Testis (tissue), 5 donors: Measurements from ENCODE around the genes GPR155, HOXD10 and MTX2.

GRCh38 chr2:174120978-174121700, 127.2 kb downstream of the OLA1 start:
- PRO-cap, 3 experiments: no peak in any of the 3 experiments
- RAMPAGE, long total RNA, 2 experiments: no peak in any of the 2 experiments
- RRBS: no CpG with 5 or more reads among the region's 2 CpGs

GRCh38 chr2:174222799-174223396, 25.4 kb downstream of the OLA1 start:
- PRO-cap, 3 experiments: no peak in any of the 3 experiments
- RAMPAGE, long total RNA, 2 experiments: no peak in any of the 2 experiments
- RRBS: no CpG with 5 or more reads among the region's 2 CpGs

GRCh38 chr2:174229323-174229819, 19.0 kb downstream of the OLA1 start:
- PRO-cap, 3 experiments: no peak in any of the 3 experiments
- RAMPAGE, long total RNA, 2 experiments: no peak in any of the 2 experiments
- RRBS: no CpG with 5 or more reads among the region's 3 CpGs

GRCh38 chr2:174350403-174350796, 15.6 kb downstream of the SP9 start:
- PRO-cap, 3 experiments: no peak in any of the 3 experiments
- RAMPAGE, long total RNA, 2 experiments: no peak in any of the 2 experiments
- RRBS: no CpG with 5 or more reads among the region's 2 CpGs

DNA sequence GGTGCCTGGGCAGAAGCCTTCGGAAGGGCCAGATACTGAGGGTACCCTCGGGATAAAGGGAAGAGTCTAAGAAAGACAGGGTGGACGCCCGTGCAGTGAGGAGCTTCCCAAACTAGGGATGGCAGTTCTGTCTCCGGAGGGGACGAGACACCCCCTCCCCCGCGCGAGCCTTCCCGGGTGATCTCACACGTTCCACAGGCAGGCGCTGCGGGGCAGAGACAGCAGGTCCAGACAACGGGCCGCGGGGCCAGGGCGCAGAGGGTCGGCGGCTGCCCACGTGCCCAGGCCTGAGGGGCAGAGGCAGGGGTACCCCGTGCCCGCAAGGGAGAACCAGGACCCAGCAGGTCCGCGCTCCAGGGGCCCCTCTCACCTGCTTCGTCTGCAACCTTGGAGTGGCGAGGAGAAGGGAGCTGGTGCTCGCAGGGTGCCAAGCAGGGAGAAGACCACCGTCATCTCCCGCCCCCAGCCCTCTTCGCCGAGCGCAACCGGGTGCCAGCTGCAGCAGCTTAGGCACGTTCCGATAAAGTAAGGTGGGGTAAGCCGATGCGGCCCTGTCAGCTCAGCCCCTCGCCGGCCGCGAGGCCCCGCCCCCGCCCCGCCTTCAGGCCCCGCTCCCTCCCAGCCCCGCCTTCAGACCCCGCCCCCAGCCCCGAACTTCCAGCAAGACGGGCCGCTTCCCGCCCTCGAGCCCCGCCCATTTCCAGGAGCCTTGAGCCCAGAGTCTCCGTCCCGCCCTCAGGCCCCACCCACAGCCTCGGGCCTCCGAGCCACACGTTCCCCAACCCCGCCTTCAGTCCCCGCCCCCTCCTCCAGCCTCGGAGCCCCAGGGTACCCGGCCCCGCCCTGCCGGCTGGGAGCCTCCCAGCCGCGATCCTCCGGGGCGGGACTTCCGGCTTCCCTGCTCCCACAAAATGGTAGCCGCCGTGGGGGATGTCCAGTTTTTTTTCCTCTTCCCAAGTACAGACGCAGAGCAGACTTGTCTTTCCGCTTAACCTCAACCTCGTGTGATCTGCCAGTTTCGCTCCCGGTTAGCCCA, at the start of gene GPR155:
TSS of gene GPR155 (minus strand) at position 527 of the 1,036 bp plus-strand sequence.
- PRO-cap, 3 experiments: peak in 3 of 3 experiments; most common plus-strand start position 886 of the sequence (in 3); most common minus-strand start position 185 of the sequence (in 3)
- RAMPAGE, long total RNA, 2 experiments: start-site peak on the plus strand in 2 of 2 experiments, centred at position 881 of the sequence, 30 to 32 reads per replicate; start-site peak on the minus strand in 2 of 2 experiments, centred at positions 544 to 566 of the sequence, 69 to 213 reads per replicate
- RRBS: 1% methylated on average over 13 of the region's 76 CpGs

DNA sequence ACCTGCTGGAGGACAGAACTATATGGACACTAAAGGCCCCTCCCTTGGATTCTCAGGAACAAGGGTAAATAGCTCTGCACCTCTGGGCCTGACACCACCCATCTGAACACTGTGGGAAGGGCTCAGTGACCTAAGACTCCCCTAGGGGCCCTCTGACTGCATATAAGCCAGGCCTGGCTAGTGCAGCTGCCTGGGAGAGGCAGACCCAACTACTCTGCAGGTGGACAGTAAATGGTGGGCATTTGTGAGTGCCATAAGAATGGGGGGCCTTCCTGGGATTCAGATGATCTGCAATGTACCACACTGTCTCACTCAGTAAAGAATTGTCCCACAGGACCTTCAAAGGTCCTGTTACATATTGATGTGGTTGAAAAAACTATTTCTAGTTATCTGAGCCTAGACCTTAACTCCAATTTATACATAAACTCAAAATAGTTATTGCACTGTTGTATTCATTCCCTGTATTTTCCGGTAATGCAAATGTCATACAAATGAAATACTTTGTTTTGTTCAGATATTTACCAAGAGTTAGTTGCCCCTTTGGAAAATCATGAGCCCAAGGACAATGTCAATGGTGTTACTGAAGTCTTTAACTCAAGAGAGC, 11.4 kb upstream of the WIPF1 start:
- PRO-cap, 3 experiments: no peak in any of the 3 experiments
- RAMPAGE, long total RNA, 2 experiments: no peak in any of the 2 experiments
- RRBS: no CpG with 5 or more reads among the region's 1 CpG

- PRO-cap, 3 experiments: no peak in any of the 3 experiments
- RAMPAGE, long total RNA, 2 experiments: no peak in any of the 2 experiments
- RRBS: no CpG with 5 or more reads among the region's 3 CpGs
Observed at GRCh38 chr2:174626599-174627200, 29.1 kb upstream of the WIPF1 start.

- PRO-cap, 3 experiments: no peak in any of the 3 experiments
- RAMPAGE, long total RNA, 2 experiments: no peak in any of the 2 experiments
- RRBS: no CpG with 5 or more reads among the region's 11 CpGs
Observed at GRCh38 chr2:174663348-174663996, 65.9 kb upstream of the WIPF1 start.

DNA sequence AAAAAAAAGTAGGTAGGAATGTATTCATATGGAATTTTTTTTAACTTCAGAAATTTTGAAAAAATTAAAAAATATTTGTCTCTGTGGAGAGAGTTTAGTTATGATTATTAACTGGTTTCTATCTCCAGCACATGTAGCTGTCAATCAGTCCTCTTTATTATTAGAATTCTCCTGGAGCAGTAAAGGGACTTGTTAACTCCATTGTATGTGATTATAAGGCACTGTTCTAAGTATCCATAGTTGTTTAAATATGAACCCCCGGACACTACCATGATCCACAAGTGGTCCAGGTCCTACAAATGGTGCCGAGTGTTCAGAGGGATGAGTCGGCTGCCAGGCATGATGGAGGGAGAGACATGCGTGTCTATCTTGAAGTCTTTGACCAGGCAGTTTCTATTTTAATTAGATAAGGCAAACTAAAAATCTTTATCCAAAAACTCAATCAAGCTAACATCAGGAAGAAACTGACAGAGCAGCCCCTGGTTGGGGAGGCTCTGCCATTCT, 468 bp downstream of the CHRNA1 start:
- PRO-cap, 3 experiments: no peak in any of the 3 experiments
- RAMPAGE, long total RNA, 2 experiments: no peak in any of the 2 experiments
- RRBS: no CpG with 5 or more reads among the region's 4 CpGs

DNA sequence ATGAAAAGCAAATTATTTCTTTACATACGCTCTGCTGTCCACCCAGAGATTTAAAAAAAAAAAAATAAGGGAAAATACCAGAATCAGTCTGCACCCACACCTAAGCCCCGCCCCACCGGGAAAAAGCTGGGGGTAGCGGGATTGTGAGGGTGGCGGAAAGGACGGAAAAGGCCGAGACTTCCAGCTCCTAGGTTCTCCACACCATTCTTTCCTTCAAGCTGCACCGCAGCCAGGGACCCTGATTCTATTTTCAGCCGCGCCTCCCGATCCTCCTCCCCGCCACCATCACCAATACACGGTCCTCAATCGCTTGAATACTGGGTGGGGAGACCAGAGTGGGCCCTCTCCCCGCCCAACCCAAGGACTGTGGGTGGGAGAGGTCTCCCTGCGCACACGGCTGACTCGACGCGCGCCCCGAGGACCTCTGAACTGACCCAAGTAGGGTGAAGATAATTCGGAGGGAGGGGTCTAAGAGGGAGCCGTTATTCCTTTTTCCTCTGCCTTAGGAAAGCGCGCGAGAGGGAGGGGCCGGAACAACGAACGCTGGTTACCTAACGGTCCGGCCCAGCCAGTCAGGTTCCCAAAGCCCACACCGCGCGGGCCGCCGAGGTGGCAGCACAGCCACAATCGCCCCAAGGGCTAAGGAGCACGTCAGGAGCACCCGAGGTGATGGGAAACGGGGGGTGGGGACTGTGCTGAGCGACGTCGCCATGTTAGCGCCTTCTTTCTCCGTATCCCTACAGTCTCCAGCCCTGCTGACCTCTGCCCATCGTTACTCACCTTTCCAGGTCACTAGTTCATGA, 532 bp downstream of the ATF2 start:
- PRO-cap, 3 experiments: peak in 3 of 3 experiments; most common plus-strand start position 363 of the sequence (in 3); most common minus-strand start position 366 of the sequence (in 2)
- RAMPAGE, long total RNA, 2 experiments: start-site peak on the plus strand in 2 of 2 experiments, centred at positions 353 to 570 of the sequence, 10 to 22 reads per replicate; start-site peak on the minus strand in 2 of 2 experiments, centred at positions 415 to 525 of the sequence, 83 to 501 reads per replicate
- RRBS: no CpG with 5 or more reads among the region's 47 CpGs

DNA sequence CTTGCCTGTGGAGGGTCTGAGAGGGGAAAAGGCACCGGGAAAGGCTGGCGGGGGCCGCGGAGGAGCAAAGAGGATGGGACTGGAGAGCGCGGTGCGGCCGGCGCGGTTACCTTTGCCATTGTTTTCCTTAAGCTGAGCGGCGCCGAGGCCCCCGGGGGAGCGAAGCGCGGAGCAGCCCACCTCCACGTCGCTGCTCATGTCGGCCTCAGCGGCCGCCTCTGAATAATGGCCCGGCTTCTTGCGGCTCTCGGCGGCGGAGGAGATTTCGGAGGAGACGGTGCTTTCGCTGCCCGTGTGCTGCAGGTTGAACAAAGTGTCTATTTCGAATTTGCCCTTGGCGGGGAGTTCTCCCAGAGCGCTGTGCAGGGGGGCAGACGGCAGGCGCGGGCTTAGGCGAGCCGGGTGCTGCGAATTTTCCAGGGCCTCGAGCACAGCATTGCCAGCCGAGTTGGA, 496 bp downstream of the EVX2 start:
- PRO-cap, 3 experiments: no peak in any of the 3 experiments
- RAMPAGE, long total RNA, 2 experiments: no peak in any of the 2 experiments
- RRBS: 4% methylated on average over 22 of the region's 42 CpGs

DNA sequence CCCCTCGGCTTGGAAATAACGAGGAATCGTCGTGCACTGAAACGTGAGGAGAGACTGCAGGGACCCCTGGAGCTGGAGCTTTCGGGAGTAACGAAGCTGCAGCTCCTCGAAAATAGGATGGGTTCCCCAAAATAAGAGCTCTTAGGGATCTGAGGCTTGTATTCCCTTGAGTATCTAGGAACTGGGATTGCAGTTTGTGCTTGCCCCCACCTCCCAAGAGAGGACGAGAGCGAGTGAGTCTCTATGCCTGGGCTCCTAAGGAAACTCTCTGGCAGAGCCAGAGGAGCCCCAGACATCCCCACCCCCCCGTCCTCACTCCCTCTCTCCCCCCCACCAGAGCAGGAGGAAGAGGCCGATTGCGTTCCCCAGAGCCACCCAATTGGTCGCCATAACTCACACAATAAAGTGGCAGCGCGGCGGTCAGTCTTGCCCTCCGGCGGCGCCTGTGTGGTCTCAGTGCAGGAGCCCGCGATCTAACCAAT, 1.5 kb upstream of the HOXD12 start:
- PRO-cap, 3 experiments: no peak in any of the 3 experiments
- RAMPAGE, long total RNA, 2 experiments: no peak in any of the 2 experiments
- RRBS: 13% methylated on average over 4 of the region's 22 CpGs

- PRO-cap, 3 experiments: peak in 3 of 3 experiments; most common plus-strand start chr2:176116780 (in 3); most common minus-strand start chr2:176116605 (in 3)
- RAMPAGE, long total RNA, 2 experiments: start-site peak on the plus strand in 1 of 2 experiments, at chr2:176116742-176116810 at its widest, 26 reads per replicate
- RRBS: 3% methylated on average over 22 of the region's 45 CpGs
Observed at GRCh38 chr2:176116258-176116878, at the start of gene HOXD10. TSS of gene HOXD10 (plus strand) at chr2:176116778.

GRCh38 chr2:176118079-176118529, 1.5 kb downstream of the HOXD10 start:
- PRO-cap, 3 experiments: peak in 3 of 3 experiments; most common minus-strand start chr2:176118148 (in 3)
- RAMPAGE, long total RNA, 2 experiments: no peak in any of the 2 experiments
- RRBS: no CpG with 5 or more reads among the region's 5 CpGs

DNA sequence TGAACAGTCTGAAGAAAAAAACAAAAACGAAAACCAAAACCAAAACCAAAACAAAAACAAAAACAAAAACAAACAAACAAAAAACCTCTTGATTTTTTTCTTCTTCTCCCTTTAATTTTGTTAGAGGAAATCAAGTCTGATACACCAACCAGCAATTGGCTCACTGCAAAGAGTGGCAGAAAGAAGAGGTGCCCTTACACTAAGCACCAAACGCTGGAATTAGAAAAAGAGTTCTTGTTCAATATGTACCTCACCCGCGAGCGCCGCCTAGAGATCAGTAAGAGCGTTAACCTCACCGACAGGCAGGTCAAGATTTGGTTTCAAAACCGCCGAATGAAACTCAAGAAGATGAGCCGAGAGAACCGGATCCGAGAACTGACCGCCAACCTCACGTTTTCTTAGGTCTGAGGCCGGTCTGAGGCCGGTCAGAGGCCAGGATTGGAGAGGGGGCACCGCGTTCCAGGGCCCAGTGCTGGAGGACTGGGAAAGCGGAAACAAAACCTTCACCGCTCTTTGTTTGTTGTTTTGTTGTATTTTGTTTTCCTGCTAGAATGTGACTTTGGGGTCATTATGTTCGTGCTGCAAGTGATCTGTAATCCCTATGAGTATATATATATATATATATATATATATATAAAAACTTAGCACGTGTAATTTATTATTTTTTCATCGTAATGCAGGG, 2.4 kb downstream of the HOXD10 start:
- PRO-cap, 3 experiments: peak in 3 of 3 experiments; most common plus-strand start position 323 of the sequence (in 3); most common minus-strand start position 215 of the sequence (in 3)
- RAMPAGE, long total RNA, 2 experiments: no peak in any of the 2 experiments
- RRBS: 23% methylated on average over 4 of the region's 24 CpGs

- PRO-cap, 3 experiments: peak in 3 of 3 experiments; most common minus-strand start chr2:176133543 (in 3)
- RAMPAGE, long total RNA, 2 experiments: no peak in any of the 2 experiments
Observed at GRCh38 chr2:176133488-176133762, 3.9 kb downstream of the HOXD8 start.

DNA sequence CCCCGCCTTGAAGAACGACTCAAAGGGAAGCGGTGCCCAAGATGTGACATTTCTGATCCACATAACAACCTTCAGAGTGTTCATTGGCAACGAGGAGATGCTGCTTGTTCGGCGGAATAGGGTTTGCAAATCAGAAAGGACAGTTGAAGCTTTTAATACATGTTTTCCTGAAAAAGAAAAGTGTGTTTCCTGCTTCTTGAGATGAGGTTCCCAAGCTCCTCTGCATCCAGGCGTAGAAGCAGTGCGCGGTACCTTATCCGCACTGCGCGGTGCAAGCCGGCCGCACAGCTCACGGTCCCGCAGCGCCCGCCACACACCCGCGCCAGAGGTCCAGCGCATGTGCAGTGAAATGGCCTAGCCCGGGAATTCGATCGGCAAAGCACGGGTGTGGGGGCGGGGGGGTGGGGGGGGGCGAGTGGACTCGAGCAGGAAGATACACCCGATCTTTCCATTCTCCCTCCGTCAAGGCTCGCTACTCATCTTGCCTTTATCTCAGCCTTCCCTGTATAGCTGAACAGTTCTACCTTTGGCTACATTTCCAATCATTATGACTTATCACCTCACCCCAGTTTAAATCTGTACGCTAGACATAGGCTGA, 10.1 kb downstream of the HOXD8 start:
- PRO-cap, 3 experiments: peak in 3 of 3 experiments; most common plus-strand start position 414 of the sequence (in 2); most common minus-strand start position 324 of the sequence (in 3)
- RAMPAGE, long total RNA, 2 experiments: no peak in any of the 2 experiments
- RRBS: 4% methylated on average over 8 of the region's 32 CpGs

DNA sequence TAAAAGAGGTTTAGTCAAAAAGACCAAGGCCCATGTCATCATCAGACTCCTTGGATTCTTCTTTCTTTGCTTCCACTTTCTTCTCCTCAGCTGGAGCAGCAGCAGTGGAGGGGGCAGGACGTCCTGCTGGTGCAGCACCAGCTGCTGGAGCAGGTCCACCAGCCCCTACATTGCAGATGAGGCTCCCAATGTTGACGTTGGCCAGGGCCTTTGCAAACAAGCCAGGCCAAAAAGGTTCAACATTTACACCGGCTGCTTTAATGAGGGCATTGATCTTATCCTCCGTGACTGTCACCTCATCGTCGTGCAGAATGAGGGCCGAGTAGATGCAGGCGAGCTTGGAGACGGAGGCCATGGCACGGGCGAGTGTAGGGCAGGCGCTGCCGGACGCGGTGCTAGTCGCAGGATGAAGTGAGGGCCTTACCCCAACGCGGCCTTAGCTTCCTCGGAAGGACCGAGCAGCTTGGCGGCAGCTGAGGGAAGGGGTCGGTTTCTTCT, 12.5 kb downstream of the HOXD1 start:
- PRO-cap, 3 experiments: no peak in any of the 3 experiments
- RAMPAGE, long total RNA, 2 experiments: no peak in any of the 2 experiments
- RRBS: no CpG with 5 or more reads among the region's 22 CpGs

GRCh38 chr2:176269076-176270522, at the start of gene MTX2:
TSS of gene MTX2 (plus strand) at chr2:176269442.
- PRO-cap, 3 experiments: peak in 3 of 3 experiments; most common plus-strand start chr2:176269452 (in 2); most common minus-strand start chr2:176269361 (in 2)
- RAMPAGE, long total RNA, 2 experiments: start-site peak on the plus strand in 2 of 2 experiments, at chr2:176269406-176269497 at its widest, 1,189 to 1,274 reads per replicate
- RRBS: under 1% methylated on average over 10 of the region's 80 CpGs

GRCh38 chr2:176271539-176272265, 2.5 kb downstream of the MTX2 start:
- PRO-cap, 3 experiments: no peak in any of the 3 experiments
- RAMPAGE, long total RNA, 2 experiments: no peak in any of the 2 experiments
- RRBS: no CpG with 5 or more reads among the region's 2 CpGs